Measurements from ENCODE around the gene GSTT2B.

GRCh38 chr22:21864751-21865636 lies 2.5 kb downstream of the MAPK1 start:
- RAMPAGE, long total RNA = no peak
- RRBS = no CpG with 5 or more reads among the region's 5 CpGs

- RAMPAGE, long total RNA = no peak
- RRBS = 6% methylated on average over 10 of the region's 46 CpGs
Measured at GRCh38 chr22:21951678-21952636, 691 bp downstream of the PPM1F start.

GRCh38 chr22:21959103-21960091 lies 6.7 kb upstream of the PPM1F start:
- RAMPAGE, long total RNA = no peak
- RRBS = no CpG with 5 or more reads among the region's 24 CpGs

DNA sequence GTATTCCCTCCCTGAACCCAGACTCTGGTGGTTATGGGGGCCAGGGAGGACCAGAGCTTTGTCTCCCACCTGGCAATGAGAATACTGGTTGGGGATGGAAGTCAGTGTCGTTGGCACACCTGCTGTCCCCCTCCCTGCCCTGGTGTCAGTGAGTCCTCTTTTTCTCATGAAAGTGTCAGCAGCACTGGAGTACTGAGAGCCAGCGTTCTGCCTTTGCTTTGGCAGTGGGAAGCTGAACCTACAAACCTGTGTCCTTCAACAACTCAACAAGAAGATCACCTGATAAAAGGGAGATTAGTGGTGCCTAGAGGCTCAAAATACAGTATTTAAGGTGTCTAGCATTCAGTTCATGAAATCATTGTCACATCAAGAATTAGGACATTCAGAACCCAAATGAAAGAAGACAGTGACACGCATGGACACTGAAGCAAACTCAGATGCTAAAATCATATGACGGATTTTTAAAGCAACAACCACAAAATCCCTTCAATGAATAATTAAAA lies 77.5 kb upstream of the VPREB1 start:
- RAMPAGE, long total RNA = no peak
- RRBS = no CpG with 5 or more reads among the region's 4 CpGs

DNA sequence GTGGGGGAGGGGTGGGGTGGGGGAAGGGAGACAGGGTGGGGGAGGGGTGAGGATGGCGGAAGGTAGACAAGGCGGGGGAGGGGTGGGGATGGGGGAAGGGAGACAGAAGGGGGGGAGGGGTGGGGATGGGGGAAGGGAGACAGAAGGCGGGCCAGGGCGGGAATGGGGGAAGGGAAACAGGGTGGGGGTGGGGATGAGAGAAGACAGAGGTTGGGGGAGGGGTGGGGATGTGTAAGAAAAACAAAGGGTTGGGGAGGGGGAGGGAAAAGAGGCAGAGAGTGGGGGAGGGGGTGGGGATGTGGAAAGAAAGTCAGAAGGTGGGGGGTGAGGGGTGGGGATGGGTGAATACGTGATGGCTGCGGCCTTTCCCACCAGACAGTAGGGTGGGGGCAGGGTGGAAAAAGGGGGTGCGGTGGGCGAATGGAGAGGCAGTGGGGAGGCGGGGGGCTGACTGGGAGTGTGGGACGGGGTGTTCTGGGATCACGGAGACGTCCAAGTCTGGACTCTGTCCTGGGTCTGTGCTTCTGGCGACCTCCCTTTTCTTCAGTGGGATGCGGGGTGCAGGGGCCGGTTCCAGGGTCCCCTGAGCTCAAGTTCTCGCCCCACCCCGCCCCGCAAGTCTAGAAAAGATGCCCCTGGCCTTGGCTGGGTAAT lies 690 bp downstream of the PRAME start:
- RAMPAGE, long total RNA = no peak
- RRBS = no CpG with 5 or more reads among the region's 18 CpGs

- RAMPAGE, long total RNA = no peak
- RRBS = no CpG with 5 or more reads among the region's 6 CpGs
Measured at GRCh38 chr22:22720717-22721412, 76.5 kb downstream of the GGTLC2 start.

GRCh38 chr22:22753420-22753928 lies 109.1 kb downstream of the GGTLC2 start:
- RAMPAGE, long total RNA = no peak
- RRBS = no CpG with 5 or more reads among the region's 4 CpGs

- RAMPAGE, long total RNA = no peak
- RRBS = no CpG with 5 or more reads among the region's 9 CpGs
Measured at GRCh38 chr22:23182423-23183094, 2.2 kb downstream of the BCR start.

GRCh38 chr22:23270811-23271794 lies 90.8 kb downstream of the BCR start:
- RAMPAGE, long total RNA = no peak
- RRBS = no CpG with 5 or more reads among the region's 15 CpGs

DNA sequence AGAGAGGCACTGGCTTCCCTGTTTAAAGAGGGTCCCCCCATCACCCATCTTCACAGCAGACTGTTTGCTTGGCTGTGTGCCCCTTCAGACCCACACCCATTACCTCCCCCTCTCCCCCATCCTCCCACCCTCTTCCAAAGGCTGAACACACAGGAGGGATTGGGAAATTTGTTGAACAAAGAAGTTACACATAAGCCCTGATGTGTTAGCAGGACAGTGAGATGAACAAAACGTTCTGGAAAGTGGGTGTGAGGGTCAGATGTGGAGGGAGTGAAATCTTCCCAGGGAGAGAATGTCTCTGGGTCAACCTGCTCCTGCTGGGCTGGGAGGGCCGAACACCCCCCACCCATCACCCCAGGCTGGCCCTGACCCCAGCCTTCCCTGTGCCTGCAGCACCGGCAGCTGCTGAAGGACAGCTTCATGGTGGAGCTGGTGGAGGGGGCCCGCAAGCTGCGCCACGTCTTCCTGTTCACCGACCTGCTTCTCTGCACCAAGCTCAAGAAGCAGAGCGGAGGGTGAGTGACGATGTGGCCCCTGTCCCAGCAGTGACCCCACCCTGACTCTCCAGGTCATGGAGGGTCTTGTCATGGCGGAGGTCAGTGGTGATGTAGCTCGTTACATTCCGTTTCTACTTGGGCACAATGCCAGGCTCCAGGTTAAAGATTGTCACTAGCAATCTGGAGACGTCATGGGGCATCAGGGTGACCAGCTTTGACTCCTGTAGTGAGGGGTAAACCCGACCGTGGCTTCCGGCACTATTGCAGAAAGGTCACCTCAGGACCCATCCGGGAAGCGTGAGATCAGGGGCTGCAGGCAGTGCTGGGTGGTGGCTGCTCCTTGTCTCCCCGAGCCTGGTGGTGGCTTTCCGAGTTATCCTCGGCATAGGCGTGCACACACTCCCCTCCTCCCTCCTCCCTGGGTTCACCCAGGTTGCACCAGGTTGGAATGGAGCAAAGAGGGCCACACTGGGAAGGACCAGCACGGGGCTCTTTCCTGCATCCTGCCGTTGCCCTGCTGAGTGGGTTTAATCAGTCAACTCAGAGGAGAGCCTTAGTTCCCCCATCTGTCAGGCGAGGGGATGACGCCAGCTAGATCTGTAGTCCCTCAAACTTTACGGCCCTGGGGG lies 103.6 kb downstream of the BCR start:
- RAMPAGE, long total RNA = no peak
- RRBS = 90% methylated on average over 1 of the region's 27 CpGs

DNA sequence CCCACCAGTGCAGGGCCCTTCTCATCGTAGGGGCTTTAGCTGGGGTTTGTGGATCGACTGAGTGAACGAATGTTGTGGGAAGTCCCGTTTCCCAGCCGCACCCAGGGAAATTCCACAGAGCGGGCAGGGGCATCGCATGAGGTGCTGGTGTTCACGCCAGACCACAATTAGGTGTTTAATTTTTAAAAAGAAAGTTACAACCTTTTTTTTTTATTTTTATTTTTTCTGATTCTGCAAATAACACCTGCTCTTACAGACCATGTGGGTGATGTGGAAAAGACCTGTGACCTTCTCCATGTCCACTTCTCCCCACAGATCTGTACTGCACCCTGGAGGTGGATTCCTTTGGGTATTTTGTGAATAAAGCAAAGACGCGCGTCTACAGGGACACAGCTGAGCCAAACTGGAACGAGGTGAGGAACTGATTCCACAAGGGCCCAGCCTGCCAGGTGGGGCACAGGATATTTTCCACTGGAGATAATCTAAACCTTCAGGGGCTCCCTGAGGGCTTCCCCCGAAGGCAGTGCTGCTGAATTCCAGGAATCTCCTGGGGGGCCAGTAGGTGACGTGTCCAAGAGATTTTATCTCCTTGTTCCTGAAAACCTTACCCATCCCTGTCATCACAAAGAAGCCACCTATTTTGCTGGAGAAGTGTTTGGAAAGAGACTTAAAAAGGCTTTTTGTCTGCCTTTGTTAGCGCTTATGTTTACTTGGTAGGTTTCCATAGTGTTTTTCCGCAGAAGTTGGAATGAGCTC lies 112.1 kb downstream of the BCR start:
- RAMPAGE, long total RNA = no peak
- RRBS = no CpG with 5 or more reads among the region's 16 CpGs

- RAMPAGE, long total RNA = no peak
- RRBS = no CpG with 5 or more reads among the region's 40 CpGs
Measured at GRCh38 chr22:23433133-23434112, 146.7 kb downstream of the IGLL1 start.

GRCh38 chr22:23538677-23539064 lies 41.4 kb downstream of the IGLL1 start:
- RAMPAGE, long total RNA = no peak
- RRBS = no CpG with 5 or more reads among the region's 7 CpGs

GRCh38 chr22:23638571-23639383 lies 6.7 kb upstream of the DRICH1 start:
- RAMPAGE, long total RNA = no peak
- RRBS = no CpG with 5 or more reads among the region's 15 CpGs

GRCh38 chr22:23893568-23893846 lies 676 bp upstream of the MIF start:
- RAMPAGE, long total RNA = no peak
- RRBS = no CpG with 5 or more reads among the region's 5 CpGs

- RAMPAGE, long total RNA = no peak
- RRBS = no CpG with 5 or more reads among the region's 8 CpGs
Measured at GRCh38 chr22:23929122-23929877, 31.7 kb downstream of the GSTT2B start.

- RAMPAGE, long total RNA = no peak
- RRBS = no CpG with 5 or more reads among the region's 29 CpGs
Measured at GRCh38 chr22:23961099-23961536, at the start of gene GSTT2B. Gene GSTT2B (minus strand): TSS chr22:23961195.

DNA sequence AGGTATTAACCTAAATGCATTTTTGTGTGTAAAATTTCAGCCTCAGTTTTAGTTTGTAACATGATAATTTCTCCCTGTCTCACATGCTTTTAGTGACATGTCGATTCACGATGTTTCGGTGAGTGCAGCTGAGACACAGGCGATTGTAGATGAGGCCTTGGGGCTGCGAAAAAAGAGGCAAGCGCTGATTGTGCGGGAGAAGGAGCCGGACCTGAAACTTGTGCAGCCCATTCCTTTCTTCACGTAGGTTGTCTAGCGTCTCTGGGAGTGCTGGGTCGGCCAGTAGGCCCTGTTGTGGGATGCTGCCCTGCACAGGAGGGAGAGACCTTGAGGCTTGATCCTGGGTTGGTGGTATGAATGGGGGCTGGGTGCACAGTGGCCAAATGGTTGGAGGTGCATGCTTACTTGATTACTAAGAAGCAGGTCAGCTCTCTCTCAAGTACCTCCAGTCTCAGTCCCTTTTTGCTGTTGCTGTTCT lies 39.7 kb downstream of the CABIN1 start:
- RAMPAGE, long total RNA = no peak
- RRBS = no CpG with 5 or more reads among the region's 11 CpGs

DNA sequence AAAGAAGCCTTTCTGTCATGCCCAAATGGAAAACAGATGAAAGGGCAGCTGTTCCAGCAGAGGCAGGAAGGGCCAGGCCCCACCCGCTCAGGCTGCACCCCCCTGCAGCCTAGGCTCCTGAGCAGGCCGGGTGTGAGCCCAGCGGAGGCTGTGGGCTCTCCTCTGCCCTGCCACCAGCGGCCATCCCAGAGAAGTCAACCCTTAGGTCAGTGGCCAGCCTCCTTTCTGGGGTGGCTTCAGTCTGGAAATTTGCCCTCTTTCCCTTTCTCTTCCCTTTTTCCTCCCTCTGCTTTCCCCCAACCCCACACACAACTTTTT lies 32.6 kb upstream of the SUSD2 start:
- RAMPAGE, long total RNA = no peak
- RRBS = no CpG with 5 or more reads among the region's 4 CpGs

DNA sequence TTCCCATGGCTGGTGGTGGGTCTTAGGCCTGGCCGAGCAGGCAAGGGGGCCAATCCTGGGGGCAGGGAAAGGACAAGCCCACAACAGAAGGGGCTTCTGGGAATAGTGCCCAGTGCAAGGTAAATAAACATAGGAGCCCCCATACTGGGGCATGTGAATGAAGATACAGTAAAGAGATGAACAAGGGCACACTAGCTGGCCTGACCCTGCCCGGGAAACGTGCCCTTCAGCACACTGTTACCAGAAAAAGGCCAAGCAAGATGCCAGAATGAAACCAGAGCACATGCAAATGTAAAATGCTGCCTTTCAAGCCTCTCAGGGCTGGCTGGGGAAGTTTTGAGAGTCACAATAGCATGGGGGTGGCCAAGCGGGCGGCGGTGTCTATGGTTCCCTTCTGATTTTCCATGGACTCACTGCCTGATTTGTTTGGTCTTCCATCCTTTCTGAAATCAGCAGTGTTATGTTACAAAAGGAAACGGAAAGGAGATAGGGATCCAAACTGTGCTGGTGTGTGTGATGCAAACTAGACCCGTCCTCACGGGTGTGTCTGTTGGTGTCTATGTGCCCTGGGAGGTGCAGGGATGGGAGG lies 18.9 kb upstream of the SUSD2 start:
- RAMPAGE, long total RNA = no peak
- RRBS = no CpG with 5 or more reads among the region's 9 CpGs